SK-MEL-5 (cell line): ENCODE data around the gene FRG2B.

DNA sequence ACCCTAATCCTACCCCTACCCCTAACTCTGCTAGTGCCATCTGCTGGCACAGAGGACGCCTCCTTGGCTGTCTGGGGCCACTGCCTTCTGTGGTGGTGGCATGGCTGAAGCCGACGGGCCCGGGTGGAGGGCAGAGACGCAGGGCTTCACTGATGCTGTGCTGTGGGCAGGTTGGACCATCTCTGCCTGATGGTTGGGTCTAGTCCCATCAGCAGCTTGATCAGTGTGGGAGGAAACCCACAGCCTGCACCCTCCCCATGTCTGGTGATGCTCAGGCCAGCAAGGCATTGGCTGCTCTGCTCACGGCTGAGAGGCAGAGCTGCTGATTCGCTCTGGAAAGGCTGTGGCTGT is 247 bp upstream of the SCART1 start:
RAMPAGE:
- cytosol, long total RNA, result no peak
- long total RNA, result no peak
- nucleus, long total RNA, result no peak

RAMPAGE:
- cytosol, long total RNA, result no peak
- long total RNA, result no peak
- nucleus, long total RNA, result no peak
Observed at GRCh38 chr10:133626514-133627198, at the start of gene FRG2B. TSS of gene FRG2B (minus strand) at chr10:133626795.

DNA sequence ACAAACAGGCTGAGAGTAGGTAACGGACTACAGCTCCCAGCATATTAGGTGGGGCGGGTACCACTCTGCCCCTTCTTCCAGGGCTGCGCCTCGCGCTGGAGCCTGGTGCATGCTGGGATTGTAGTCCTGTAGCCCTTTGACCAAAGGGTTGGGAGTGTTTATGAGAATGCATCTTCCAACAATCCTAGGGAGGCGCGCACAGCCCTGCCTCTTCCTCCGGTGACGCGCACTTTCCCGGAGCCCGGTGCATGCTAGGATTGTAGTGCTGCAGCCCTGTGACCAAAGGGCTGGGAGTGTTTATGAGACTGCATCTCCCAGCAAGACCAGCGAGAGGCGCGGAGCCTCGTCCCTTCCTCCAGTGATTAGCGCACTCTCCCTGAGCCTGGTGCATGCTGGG is 22.4 kb upstream of the FRG2B start:
RAMPAGE:
- cytosol, long total RNA, result no peak
- long total RNA, result no peak
- nucleus, long total RNA, result no peak